Bronchial epithelial cell (primary cell): ENCODE results near the genes EHHADH and SENP2.

GRCh38 chr3:184317165-184317571 is 2.8 kb downstream of the EIF4G1 start:
- RRBS, 2 experiments: no CpG with 5 or more reads among the region's 6 CpGs

- RRBS, 2 experiments: no CpG with 5 or more reads among the region's 18 CpGs
Observed at GRCh38 chr3:184324582-184325419, 10.4 kb downstream of the EIF4G1 start.

GRCh38 chr3:184513375-184514199 is 48.0 kb upstream of the EPHB3 start:
- RRBS, 2 experiments: under 1 to 5% methylated on average over 2 to 11 of the region's 65 CpGs

GRCh38 chr3:184687671-184688053 is 24.2 kb downstream of the MAGEF1 start:
- RRBS, 2 experiments: 18 to 77% methylated on average over 2 of the region's 14 CpGs

GRCh38 chr3:184800268-184800859 is 11.6 kb upstream of the VPS8 start:
- RRBS, 2 experiments: no CpG with 5 or more reads among the region's 7 CpGs

DNA sequence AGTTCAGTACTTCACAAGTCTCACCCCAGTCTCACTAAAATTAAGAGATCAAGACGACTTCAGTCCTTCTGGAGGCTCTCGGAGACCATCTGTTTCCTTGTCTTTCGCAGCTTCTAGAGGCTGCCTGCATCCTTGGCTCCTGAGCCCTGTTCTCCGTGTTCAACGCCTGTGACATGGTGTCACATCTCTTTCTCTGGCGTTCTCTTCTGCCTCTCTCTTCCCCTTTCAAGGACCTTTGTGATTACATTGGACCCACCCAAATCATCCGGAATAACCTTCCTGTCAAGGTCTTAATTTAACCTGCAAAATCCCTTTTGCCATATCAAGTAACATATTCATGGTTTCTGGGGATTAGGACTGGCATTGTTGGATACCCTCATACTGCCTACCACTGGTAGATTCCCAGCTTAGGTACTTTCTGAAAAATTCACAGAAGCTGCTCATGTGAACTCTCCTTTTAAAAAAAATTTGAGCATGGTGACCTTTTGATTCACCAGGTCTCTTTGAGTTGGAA is 8.3 kb downstream of the VPS8 start:
- RRBS, 2 experiments: no CpG with 5 or more reads among the region's 7 CpGs

DNA sequence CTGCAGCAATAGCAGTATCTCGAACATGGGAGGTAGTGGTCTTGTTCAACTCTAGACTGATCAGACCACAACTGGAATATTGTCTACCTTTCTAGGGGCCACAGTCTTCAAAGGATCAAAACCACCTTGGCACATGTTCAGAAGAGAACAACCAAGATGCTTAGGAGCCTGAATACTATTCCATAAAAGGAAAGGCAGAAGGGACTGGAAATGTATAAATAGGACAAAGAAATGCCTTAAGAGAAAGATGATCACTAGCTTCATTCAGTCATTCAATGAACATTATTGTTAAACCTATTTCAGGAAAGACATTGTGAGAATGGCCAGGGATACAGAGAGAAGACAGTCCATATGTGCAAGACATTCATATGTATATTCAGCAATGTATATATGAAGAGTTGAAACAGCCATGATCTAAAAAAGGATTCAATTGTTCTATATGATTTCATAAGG is 2.2 kb downstream of the C3orf70 start:
- RRBS, 2 experiments: no CpG with 5 or more reads among the region's 1 CpG

DNA sequence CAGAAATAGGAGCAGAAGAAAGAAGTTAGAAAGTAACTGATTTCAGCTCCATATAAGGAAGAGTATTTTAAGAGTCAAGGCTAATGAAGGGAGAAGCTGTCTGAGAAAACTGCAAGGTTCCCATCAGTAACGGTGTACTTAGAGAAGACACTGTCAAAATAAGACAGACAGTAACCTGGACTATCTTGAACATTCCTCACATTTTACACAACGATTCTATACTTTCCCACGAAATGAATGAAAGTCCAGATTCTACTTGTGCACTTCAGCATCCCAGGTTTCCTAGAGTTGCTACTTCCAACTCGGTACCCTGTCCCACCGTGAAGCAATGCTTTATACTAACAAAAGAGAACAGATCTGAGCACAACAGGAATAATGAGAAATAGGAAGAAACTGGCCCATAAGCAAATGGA is 1.8 kb downstream of the C3orf70 start:
- RRBS, 2 experiments: no CpG with 5 or more reads among the region's 5 CpGs

DNA sequence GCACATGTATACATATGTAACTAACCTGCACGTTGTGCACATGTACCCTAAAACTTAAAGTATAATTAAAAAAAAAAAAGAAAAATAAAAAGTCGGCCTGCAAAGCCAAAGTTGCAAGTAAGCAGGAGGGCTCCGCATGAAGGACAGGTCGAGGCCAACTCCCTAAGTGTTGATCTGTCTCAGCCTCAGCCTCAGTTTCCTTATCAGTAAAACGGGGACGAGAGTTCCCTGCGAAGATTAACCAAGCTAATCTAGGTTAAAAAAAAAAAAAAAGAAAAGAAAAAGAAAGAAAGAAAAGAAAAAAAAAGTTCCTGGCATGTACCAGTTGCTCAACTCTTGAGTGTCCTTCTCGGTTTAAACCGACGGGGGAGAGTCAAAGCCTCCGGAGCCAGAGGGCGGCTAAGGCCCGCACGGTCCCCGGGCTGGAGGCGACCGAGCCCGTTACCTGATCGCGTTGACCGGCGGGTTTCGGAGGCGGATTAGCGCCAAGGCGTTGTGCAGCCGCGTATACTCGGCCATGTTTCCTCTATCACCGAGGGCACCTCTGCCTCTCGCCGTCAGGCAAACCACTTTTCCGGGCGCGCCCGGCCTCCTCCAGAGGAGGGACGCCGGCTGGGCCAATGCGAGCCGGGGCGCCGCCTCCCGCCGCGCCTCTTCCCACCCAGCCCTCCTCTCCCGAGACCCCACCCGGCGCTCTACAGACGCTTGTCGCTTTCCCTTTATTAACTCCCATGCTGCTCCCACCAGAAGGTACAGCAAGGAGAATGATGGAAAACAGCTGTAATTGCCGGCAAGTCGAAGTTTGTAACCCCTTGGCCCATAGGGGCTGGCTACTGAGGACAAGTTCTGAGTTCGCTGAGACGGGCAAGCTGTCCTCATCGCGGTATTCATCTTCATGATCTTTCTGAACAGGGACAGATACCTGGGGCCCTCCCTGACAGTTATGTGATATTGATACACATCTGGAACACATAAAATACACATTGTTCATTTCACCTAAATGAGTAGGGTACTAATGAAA is at the start of gene EHHADH:
Gene EHHADH (minus strand): TSS at position 546 of the 1,021 bp plus-strand sequence.
- RRBS, 2 experiments: 1 to 3% methylated on average over 15 to 19 of the region's 56 CpGs

DNA sequence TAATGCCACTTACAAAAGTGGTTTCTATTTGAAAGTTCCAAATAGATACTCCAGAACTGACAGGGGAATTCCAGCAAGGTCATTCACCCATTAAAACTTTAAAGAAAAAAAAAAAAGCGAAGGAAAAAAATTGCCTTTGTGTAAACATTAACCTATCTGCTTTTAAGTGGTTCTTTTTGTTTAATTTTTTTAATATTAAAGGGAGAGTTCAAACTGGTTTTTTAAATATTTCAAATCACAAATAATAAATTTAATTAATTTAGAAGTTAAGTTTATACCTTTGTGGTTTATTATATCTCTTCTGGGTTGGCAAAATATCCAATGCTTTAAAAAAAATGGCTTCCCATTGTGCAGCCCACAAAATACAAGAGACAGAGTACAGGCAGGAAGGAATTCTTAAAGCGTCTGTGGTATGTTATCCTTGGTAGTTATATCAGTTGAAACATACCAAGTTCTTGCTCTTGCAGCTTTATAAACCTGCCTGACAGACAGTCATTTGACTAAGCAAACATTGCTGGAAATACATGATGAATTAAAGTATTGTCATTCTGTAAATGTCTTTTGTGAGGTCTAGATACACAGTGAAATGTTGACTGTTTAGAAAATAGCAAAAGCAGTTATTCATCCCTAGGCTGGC is 45.0 kb upstream of the MAP3K13 start:
- RRBS, 2 experiments: no CpG with 5 or more reads among the region's 2 CpGs

GRCh38 chr3:185324371-185324801 is 38.5 kb upstream of the MAP3K13 start:
- RRBS, 2 experiments: no CpG with 5 or more reads among the region's 5 CpGs

DNA sequence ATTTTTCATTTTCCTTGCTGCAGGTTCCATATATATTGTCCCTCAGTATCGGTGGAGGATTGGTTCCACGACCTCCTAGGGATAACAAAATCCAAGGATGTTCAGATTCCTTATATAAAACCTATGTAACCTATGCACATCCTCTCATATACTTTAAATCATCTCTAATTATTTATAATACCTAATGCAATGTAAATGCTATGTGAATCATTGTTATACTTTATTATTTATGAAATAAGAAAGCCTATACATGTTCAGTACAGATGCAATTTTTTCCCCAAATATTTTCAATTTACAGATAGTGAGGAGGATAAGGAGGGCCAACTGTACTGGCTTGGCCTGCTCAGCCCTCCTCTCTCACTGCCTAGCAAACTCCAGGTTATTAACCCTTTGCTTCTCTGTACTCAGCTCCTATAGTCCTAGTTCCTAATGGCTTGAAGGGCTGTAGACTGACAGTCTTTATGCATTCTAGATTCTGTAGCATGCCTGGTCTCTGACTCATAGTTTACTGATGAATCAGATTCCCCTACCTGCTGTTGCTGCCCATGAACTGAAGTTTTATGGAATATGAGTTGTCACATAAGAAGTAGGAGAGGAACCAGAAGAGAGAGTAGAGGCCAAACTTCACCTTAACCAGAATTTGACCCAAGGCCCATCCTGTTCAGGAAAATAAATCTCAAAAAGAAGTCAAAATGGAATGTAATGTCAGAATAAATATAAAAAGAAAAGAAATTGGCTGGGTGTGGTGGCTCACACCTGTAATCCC is 27.2 kb upstream of the MAP3K13 start:
- RRBS, 2 experiments: no CpG with 5 or more reads among the region's 2 CpGs

GRCh38 chr3:185439105-185439629 is 59.7 kb downstream of the TMEM41A start:
- RRBS, 2 experiments: no CpG with 5 or more reads among the region's 2 CpGs

- RRBS, 2 experiments: under 1 to 1% methylated on average over 24 of the region's 74 CpGs
Observed at GRCh38 chr3:185585788-185586922, at the start of gene SENP2. TSS of gene SENP2 (plus strand) at chr3:185586295.

GRCh38 chr3:185629617-185630500 is 43.8 kb downstream of the SENP2 start:
- RRBS, 2 experiments: no CpG with 5 or more reads among the region's 7 CpGs

- RRBS, 2 experiments: no CpG with 5 or more reads among the region's 13 CpGs
Observed at GRCh38 chr3:185646830-185647205, 60.7 kb downstream of the SENP2 start.

DNA sequence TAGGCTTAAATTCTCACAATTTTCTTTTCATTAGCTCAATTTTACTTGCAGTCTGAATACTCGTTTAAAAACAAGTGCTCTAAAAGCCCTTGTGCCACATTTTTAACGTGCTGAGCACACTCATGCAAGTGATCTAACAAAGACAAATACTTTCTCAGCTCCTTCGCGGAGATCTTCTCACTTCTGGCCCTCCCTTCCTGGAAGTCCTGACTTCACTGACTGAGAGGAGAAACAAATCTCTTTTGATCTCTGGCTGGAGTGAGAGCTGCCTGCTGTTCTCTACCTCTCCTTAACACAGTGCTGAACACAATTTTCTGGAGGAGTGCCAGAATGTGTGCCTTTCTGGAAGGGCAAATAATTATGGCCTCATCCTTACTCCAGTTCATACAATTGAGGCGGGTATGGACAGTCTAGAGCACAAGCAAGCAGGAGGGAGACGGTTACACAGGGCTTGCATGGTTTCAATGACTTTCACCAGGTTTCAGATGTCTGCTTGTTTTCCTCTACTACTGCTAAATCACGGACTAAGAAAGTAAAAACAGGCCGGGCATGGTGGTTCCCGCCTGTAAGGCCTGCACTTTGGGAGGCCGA is 51.0 kb downstream of the IGF2BP2 start:
- RRBS, 2 experiments: no CpG with 5 or more reads among the region's 10 CpGs

GRCh38 chr3:185926330-185927318 is 11.2 kb downstream of the TRA2B start:
- RRBS, 2 experiments: no CpG with 5 or more reads among the region's 11 CpGs

- RRBS, 2 experiments: under 1 to 1% methylated on average over 11 to 13 of the region's 44 CpGs
Observed at GRCh38 chr3:186107616-186108256, 1.2 kb downstream of the ETV5 start.